Mesenteric fat pad (tissue), 1 donor: Measurements from ENCODE around the genes TAF6L and MARK2.

GRCh38 chr11:62753256-62754011 lies 526 bp downstream of the ZBTB3 start:
- PRO-cap, result no peak

- PRO-cap, result bidirectional peak, plus-strand start at chr11:62771742, minus-strand start at chr11:62771540
Observed at GRCh38 chr11:62771094-62771898, at the start of gene TAF6L. Gene TAF6L (plus strand): TSS chr11:62771396.

- PRO-cap, result no peak
Observed at GRCh38 chr11:62800846-62801324, 4.4 kb downstream of the NXF1 start.

DNA sequence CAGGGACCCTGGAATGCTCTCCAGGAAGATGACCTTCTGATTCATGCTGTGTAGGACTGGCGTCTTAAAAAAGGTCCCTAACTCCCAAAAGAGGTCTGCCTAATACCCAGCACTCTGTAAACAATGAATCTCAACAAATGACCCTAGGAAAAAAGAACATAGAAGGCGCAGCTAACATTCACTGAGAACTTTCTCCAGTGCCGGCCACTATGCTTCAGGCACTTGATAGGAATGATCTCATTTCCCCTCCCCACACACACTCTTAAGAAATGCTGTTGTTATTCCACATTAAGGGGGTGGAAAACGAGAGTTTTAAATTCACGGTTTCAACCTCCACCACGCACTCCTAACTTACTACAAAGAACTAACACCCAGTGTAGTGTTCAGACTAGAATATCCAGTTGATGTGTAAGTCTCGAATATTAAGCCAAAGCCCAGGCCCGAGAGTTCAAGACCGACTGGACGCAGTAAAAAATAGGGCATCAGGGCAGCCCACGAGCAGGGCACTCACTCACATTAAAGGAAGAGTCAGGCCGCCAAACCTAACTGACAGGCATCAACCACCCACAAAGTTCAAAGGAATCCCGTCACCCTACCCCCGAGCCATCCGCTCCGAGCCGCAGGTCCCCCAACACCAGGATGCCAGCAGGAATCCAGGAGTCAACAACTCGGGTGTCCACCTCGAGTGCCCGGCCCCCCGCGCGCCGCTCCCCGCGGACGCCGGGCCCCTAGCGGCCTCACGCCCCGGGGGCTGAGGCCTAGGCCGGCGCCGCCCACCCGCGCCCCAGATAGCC lies 536 bp downstream of the NXF1 start:
- PRO-cap, result no peak

DNA sequence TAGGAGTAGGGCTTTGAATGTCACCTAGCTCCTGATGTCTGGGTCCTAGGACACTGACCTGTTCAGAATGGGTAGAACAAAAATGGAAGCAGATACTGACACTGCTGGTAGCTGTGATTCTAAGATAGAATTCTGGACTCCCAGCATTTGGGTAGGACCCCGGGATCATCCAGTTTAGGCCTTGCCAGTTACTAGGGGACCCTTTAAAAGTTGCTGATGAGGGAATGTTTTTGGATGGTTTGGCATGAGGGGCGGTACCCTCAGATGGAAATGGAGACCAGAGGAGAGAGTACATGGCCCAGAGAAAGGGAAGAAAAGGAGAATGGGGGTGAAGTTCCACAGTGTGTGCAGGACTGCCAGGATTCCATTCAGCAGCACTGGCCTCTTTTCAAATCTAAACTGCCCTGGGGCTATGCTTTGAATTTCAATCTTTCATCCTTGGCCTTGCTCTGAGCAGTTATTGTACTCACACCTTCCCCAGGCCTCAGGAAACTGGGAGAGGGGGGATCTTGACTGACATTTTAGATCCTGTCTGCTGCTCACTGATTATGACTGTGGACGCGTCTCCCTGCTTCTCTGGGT lies 2.9 kb downstream of the SLC3A2 start:
- PRO-cap, result no peak

GRCh38 chr11:63306048-63306542 lies 16.4 kb downstream of the SLC22A10 start:
- PRO-cap, result no peak

- PRO-cap, result no peak
Observed at GRCh38 chr11:63531940-63532365, 4.7 kb upstream of the PLAAT4 start.

DNA sequence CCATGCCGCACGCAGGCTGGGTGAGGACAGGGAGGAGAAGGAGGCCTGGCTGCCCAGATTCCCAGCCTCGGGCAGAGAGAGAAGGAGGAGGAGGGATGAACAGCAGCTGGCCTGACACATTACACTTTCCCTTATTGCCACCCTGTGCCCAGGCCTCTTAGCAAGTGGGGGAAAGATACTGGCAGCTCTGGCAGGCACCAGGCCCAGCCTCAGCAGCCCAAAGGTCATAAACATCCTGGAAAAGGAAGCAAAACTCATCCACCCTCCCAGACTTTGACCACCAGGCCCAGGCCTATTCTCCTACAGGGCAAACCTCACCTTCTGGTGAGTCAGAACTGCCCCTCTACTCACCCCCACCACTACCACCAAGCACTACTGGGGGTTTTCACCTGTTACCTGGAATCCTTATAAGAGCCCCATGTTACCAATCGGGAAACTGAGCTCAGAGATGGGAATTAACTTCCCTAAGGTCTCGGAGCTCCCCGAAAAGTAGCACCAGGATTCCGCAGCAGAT lies 4.6 kb downstream of the PLAAT3 start:
- PRO-cap, result no peak

DNA sequence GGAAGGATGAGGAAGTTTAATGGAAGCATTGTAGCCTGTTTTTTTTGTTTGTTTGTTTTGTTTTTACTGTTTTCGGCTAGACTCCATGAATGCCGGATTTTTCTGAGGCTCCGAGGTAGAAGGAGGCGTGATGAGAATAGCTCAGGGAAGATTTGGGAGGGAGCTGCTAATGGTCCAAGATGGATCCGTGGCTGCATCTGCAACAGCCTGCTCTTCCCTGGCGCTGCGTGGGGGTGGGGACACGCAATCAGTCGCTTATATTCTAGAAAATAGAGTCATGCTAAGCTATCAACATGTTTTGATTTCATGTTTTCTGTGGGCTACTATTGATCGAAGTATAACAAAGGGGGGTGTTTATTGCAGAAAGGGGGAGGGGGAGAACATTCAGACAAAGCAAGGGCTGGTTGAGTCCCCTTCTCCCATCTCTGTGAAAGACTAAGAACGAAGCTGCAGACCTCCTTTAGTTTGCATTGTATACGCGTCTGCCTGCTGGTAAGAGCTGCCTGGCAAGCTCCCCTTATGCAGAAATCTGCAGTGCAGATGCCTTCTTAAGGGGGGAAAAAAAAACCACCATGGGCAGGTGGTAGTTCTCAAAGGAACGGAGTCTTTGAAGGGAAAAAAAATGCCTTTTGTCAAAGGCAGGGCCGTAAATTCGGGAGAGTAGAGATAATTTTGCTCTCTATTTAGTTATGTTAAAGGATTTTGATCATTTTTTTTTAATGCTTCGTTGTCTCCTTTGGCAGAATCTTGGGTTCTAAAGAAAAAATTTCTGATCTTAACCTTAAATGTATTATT lies 1.2 kb downstream of the RTN3 start:
- PRO-cap, result no peak

DNA sequence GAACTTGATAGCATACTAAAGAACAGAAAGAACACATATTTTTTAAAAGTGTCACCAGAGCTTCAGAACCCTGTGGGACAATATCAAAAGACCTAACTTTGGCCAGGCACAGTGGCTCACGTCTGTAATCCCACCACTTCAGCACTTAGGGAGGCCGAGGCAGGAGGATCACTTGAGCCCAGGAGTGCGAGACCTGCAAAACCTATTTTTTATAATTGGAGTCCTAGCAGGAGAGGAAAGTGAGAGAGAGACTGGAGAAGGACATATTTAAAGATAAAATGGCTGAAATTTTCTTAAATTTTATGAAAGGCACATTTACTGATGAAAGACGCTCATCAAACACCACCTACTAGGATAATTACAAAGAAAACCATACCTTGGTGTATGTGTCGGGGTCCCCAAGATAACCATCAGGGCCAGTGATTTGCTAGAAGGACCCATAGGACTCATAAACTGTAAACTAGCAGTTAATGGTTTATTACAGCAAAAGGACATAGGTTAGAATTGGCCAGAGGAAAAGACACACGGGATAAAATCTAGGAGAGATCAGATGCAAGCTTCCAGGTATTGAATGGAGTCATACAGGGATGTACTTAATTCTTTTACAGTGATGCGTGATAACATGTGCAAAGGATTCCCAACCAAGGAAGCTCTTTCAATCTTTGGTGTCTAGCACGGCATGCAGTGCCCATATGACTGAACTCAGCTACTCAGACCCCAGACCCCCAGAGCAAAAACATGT lies 40.8 kb downstream of the ZFTA start:
- PRO-cap, result no peak

GRCh38 chr11:63760291-63760929 lies 8.2 kb downstream of the ZFTA start:
- PRO-cap, result no peak

- PRO-cap, result no peak
Observed at GRCh38 chr11:63763358-63763889, 5.2 kb downstream of the ZFTA start.

DNA sequence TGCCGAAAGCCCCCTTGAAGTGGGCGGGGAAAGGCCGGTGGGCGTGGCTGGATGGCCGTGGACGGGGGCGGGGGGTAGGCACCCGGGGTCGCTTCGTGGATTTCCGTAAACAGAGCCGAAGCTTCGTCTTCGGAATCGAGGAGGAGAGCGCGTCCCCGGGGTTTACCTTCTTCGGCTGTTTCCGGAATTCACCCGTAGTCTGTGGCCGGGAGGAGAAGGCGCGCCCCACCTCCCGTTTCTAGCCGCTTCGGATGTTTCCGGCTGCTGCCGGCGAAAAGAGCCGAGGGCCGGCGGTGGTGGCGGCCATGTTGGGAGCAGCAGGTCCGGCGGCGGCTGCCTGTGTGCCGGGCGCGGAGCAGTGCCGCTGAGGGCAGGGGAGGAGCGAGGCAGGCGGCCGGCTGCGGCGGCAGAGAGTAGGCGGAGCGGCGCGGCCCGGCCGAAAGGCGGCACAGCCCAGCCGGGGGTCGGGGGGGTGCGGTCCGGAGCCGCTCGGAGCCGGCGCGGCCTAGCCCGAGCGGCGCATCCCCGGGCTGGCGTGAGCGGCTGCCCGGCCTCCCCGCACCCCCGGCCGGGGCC lies at the start of gene MARK2:
TSS of gene MARK2 (plus strand) at position 290 of the 576 bp plus-strand sequence.
- PRO-cap, result unidirectional peak, plus-strand start at position 283 of the sequence

GRCh38 chr11:63855926-63856250 lies 17.0 kb downstream of the MARK2 start:
- PRO-cap, result no peak

DNA sequence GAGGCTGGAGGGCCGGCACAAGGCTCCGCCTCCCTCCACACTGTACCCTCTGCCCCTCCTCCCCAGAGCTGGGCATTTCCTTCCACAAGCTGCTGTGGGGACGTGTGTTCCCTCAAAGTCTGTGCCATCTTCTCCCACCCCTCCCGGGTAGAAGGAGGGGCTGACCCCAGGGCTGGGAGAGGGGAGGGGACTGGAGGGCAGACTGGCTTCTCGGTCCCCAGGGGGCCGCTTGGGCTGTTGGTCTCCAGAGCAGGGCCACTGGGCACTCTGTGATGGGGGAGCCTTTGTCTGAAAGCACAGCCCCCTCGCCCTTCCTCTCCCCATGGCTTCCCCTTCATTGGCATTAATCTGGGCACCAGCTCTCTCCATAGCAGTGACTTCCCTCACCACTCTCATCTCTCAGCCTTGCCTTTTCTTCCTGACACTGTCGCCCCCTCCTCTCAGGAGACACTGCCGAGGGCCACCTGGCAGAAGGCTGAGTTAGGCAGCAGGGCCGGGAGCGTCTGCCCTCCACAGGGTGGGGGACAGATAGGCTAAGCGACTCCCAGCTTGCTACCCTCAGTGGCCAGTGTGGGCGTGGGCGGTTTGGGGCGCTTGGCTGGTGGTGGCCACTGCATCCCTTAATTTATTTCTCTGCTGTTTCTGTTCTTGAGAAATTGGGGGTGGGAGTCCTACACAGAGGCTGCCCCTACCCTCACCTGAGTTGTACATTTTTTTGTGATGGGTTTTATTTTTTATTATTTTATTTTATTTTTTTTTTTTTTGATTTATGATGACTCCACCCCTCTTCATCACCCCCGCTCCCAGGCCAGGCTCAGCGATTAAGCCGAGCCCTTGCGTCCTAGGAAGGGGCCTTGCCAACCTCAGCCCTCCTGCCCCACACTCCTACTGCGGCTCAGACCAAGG lies 6.8 kb downstream of the RCOR2 start:
- PRO-cap, result no peak

DNA sequence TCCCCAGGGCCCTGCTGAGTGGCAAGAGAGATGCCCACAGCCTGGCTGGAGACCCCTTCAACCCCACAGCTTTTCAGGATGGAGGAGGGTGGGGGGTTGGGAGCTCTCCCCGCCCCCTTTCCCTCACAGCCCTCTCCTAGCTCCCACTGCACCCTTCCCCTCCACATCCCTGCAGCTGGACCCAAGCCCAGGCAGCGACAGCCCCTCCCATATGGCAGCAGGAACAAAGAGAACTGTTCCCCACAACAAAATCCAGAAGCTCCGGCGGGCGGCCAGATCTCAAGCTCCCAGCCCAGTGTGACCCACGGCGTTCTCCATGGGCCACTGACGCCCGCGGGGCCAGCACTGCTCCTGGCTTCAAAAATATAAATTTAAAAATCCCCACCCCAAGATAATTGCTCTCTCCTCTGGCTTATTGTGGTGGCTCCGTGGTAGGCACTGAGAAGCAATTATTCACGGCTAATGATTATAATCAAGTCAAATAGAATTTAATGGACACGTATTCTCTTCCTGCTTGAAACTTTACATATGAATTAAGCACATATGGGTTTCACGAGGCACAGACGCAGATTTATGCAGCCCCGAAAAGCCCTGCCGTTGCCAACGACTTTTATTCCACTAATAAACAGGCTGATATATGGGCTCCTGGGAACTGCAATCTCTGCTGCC lies 17.6 kb downstream of the MACROD1 start:
- PRO-cap, result no peak

GRCh38 chr11:64237279-64237786 lies 2.9 kb downstream of the VEGFB start:
- PRO-cap, result no peak

- PRO-cap, result no peak
Observed at GRCh38 chr11:64239705-64240135, 1.2 kb upstream of the ENSG00000286264 start.

DNA sequence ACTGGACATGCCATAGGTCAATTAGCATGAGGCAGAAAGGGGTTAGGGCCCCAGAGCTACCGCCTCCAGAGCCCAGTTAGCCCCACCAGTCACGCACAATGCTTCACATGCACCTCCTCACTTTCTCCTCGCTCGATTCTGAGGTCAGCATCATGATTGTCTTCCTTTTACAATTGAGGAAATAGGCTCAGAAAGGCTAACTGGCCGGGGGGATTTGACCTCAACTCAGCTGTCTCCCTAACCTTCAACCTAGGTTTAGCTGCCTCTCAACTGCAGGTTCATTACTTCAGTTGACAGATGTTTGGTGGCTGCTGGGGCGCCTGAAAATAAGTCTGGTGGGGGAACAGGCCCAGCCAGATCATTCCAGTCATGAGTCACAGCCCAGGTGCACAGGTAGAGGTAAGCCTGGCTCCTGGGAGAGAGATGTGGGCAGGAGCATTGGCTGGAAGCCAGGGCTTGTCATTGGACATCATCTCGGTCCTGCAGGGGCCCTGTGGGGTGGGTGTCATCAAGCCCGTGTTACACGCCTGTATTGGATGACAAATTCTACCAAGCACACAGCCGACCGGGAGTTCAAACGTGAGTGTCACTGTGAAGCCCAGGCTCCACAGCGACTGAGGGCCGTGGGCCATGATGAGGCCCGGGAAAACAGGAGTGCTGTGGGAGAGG lies 625 bp upstream of the ENSG00000286264 start:
- PRO-cap, result no peak

- PRO-cap, result no peak
Observed at GRCh38 chr11:64249183-64250062, 1.9 kb upstream of the PLCB3 start.